Heart right ventricle (tissue), 2 donors: ENCODE data around the gene WDR37.

- PRO-cap, 2 experiments, result no peak in any of the 2 experiments
These were observed 24.6 kb upstream of the TUBB8 start for GRCh38 chr10:73425-74286.

DNA sequence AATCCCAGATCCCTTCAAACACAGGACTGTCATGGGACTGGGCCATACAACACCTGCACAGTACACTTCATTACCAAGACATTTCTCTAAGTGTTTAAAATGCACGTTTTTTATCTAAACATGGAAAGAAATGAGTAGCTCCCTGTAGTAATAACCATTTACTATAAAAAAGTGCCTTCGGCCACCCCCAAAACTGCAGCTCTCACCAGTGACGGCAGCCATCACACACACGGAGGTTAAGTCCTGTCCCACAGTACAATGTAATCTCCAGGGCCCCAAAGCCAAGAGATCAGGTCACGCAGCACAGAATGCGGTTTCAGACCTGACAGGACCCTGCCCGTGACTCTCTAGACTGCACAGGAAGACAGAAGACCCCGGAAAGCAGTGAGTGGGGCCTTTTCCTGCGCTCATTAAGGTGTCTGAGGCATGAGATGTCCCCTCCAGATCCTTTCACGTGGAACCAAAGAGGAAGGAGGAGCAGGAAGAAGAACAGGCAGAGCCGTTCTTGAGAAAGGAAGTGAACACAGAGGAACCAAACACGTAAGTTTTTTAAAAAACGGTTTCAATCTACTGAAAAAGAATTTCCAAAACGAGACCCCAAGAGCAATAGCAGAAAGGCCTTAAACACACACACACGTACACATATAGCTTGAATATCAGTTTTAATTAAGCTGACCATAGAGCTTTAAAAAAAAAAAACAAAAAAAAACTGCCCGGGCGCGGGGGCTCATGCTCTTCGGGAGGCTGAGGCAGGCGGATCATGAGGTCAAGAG is 125.7 kb downstream of the ZMYND11 start:
- PRO-cap, 2 experiments, result no peak in any of the 2 experiments

DNA sequence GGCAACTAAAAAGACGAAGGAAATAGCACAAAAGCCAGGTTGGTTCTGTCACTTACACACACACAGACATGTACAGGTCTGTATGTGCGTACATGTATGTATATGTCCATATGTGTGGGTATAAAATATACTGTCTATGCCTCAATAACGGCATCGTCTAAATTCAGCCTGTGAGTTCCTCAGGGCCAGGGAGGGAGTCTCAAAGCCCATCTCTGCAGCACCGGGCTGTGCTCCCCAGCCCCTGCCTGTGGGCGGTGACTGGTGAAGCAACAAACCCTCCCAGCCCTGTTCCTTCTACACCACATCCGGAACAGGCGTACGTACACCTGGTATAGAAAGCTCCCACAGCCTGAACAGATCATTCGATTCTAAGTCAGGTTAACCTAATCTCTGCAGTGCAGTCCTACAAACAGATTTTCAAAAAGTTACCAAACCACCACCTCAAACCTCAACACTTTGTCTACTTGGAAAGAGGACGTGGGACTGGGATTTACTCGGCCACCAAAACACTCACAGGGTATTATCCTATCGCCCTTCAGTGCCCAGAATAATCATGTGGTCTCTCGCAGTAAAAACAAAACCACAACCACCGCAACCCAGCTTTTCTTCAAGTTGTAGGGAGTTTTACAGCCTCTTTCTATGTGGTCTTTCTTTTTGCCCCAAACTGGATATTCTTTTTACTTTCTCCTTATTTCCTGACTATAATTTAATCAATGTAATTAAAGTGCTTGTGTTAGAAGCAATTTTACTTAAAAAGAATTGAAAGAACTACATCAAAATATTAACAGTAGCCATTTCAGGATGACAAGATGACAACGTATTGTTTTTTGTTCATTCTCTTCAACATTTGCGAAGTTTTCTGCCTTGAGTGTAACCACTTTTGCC is 238.4 kb downstream of the DIP2C start:
- PRO-cap, 2 experiments, result no peak in any of the 2 experiments

GRCh38 chr10:484955-485911 is 204.2 kb downstream of the DIP2C start:
- PRO-cap, 2 experiments, result peak in 2 of 2 experiments; most common minus-strand start chr10:485164 (in 1)

DNA sequence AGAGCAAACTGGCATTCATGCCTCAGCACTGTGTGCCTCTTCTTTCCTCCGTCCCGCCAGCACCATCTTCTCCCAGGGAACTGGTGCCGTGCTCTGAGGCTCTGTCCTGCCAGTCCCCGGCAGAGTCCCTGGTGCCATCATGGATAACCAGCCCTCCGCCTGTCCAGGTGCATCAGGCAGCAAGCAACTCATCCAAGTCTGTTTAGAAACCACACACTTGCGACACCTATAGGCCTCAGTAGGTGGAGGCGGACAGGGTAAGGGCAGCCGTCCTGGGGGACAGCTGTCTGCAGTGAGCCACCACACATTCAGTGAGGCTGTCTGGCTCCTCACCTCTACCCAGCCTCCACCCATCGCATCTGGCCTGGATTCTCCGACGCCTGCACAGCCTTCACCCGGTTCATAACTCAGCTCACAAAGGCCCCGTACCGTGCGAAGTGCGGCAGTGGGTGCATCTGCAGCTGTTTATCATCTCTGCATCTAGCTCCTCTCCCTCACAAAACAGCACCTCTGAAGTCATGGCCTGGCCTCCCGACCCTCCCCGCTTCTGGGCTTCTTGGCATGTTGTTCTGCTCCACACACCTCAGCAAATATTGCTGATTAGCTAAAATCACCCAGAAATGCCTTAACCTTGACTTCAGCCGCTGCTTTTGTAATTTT is 162.6 kb downstream of the DIP2C start:
- PRO-cap, 2 experiments, result no peak in any of the 2 experiments

GRCh38 chr10:546969-547436 is 142.5 kb downstream of the DIP2C start:
- PRO-cap, 2 experiments, result no peak in any of the 2 experiments

DNA sequence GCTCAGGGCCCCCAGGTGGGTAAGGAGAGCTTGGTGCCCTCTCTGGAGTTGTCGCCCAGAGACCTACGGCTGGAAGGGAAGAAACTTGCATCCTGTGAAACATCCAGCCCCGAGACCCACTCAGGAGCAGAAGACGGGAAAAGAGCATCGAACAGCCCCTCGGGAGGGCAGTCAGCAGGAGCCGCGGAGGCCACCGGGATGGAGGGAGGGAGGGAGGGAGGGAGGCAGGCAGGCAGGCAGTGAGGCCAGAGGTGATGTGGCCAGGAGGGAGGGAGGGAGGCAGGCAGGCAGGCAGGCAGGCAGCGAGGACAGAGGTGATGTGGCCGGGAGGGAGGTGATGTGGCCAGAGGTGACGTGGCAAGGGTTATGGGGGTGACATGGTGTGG is 141.2 kb downstream of the DIP2C start:
- PRO-cap, 2 experiments, result peak in 1 of 2 experiments; most common plus-strand start position 210 of the sequence (in 1)

DNA sequence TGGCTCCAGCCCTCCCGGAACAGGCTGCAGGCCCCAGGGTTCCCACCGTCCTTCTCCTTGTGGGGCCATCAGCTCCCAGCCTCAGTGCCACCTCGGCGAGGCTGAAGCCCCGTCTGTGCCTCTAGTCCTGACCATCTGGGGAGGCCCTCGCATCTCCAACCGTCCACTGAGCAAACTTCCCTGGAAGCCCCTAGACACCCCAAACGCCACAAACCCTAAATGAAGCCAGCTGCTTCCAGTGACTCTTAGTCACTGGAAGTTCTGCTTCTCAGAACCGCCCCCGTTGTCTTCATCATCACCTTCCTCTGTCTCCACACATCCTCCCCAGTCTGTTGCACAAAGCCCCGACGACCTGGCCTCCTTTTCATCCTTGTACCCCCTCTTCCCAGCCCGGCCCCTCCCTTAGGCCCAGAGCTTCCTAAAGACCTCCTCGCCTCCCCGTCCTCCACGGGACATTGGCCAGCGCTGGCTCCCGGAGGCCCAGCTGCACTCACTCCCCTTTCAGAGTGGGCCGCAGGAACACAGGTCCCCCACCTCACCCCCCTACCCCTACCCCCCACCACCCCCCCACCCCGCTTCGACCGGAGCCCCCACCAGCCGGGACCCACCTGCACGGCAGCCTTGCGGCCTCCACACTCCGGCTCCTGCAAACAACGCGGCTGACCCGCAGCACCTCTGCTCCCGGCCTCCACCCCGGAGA is 1.1 kb upstream of the DIP2C start:
- PRO-cap, 2 experiments, result no peak in any of the 2 experiments

DNA sequence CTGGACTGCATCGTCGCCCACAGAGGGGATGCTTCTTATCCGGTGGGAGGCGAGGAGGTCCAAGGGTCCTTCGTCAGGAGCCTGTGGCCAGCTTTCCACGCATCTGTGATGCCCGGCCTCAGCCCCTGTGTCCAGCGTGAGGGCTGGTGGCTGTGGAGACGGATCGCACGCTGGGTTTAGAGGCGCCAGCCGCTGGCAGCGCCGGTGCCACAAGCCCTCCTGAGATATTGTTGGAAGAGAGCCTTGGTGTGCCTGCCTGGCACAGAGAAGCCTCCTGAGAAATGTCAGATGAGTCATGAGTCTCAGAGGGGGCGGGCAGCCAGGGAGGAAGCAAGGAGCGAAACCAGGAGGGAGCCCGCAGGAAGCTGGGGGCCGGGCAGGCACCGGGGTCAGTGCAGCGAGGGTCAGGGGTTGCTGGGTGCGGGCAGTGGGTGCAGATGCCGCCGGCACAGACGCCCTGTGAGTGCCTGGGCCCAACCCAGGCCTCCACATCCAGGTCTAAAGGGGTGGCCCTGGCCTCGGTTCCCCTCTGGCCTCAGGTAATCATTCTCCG is 86.0 kb upstream of the DIP2C start:
- PRO-cap, 2 experiments, result no peak in any of the 2 experiments

DNA sequence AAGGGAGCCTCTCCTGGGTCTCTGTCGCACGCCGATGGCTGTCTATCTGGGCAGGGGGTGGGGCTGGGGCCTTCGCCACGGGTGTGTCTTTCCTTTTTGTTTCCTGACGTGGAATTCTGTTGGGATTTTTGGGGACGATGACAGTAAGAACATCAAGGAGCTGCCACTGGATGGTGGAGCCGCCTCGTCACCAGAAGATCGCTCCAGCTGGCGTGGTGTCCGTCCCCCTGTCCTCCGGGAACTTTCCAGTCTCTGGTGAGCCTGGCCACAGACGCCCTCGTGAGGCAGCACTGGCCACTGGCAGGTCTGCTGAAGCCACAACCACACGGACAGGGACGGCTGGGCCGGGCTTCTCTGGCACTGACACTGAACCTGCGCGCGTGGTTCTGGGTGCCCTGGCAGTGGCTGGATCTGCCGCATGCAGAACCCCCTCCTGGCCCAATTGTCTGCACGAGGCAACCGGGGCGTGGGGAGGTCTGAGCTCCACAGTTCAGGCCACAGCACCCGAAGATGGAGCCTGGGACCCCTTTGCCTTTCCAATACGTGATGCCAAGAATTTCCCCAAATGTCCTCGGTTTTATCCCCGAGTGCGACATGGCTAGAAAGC is 100.0 kb upstream of the DIP2C start:
- PRO-cap, 2 experiments, result no peak in any of the 2 experiments

DNA sequence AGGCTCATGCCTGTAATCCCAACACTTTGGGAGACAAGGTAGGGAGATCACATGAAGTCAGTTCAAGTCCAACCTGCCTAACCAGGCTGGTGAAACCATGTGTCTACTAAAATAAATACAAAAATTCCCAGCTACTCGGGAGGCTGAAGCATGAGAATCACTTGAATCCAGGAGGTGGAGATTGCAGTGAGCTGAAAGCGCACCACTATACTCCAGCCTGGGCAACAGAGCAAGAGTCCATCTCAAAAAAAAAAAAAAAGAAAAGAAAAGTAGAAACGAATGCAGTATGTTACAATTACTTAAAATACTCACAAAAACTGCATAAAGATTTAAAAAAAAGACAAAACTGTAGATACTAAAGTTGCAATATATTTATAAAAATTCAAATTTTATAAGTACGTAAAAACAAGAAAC is 36.1 kb downstream of the LARP4B start:
- PRO-cap, 2 experiments, result no peak in any of the 2 experiments

- PRO-cap, 2 experiments, result no peak in any of the 2 experiments
These were observed 23.9 kb upstream of the LARP4B start for GRCh38 chr10:955445-955780.

GRCh38 chr10:971655-971936 is 16.6 kb upstream of the GTPBP4 start:
- PRO-cap, 2 experiments, result no peak in any of the 2 experiments

DNA sequence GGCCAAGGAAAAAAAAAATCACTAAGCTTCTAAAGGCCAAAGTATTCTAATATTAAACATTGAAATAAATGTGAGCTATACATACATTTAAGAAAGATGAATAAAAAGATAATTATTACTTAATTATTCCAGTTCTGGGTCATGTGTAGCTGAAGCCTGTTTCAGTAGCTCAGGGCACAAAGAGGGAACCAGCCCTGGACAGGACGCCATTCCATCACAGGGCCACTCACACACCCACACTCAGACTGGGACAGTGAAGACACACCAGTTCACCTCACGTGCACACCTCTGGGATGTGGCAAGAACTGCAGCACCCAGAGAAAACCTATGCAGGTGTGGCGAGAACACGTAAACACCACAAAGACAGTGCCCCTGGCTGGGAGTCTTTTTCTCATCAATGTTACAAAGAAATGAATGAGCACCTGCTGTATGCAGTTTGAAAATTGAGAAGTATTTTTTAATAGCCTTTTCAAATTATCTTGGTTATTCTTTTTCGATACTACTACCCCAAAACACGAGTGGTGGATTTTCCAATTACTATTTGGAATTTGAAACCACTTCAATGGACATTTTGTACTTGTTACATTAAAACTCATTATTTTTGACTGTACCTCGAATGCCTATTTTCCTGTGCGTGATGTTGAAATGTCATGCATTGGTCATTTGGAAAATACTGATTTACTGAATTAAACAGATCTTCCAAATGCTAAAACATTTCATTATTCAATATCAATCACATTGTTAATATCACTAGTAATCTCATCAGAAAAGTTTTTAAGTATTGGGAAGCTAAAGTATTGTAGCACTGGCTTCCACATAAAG is 1.8 kb upstream of the IDI1 start:
- PRO-cap, 2 experiments, result no peak in any of the 2 experiments

DNA sequence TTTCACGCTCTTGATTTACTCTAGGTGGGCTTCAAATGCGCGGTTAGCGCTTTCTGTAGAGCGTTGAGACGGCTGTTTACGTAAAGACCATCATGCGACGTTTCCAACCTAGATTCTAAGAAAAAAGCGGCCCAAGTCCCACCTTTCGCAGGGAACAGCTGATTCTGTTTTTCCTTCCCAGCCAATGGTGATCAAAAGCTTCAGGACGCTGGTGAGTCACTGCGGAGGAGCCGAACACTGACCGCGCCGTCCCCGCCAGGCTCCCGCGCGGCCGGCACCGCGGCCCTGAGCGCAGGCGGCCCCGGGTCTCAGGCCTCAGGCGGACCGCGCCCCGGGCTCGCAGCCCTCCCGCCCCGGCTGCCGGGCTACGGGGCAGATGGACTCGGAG is at the start of gene WDR37:
TSS of gene WDR37 (plus strand) at position 219 of the 388 bp plus-strand sequence.
- PRO-cap, 2 experiments, result peak in 2 of 2 experiments; most common plus-strand start position 214 of the sequence (in 1); most common minus-strand start position 117 of the sequence (in 2)

- PRO-cap, 2 experiments, result no peak in any of the 2 experiments
These were observed 303.3 kb downstream of the WDR37 start for GRCh38 chr10:1359468-1359882.

DNA sequence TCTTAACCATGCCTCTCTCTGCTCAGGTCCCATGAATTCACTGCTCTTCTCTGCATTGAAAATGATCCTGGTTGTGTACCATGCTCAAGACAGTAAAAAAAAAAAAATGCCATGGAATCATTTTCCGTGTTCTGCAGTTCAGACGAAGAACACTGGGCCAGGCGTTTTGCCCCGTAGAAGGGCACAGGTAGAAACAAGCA is 194.1 kb upstream of the PFKP start:
- PRO-cap, 2 experiments, result no peak in any of the 2 experiments

DNA sequence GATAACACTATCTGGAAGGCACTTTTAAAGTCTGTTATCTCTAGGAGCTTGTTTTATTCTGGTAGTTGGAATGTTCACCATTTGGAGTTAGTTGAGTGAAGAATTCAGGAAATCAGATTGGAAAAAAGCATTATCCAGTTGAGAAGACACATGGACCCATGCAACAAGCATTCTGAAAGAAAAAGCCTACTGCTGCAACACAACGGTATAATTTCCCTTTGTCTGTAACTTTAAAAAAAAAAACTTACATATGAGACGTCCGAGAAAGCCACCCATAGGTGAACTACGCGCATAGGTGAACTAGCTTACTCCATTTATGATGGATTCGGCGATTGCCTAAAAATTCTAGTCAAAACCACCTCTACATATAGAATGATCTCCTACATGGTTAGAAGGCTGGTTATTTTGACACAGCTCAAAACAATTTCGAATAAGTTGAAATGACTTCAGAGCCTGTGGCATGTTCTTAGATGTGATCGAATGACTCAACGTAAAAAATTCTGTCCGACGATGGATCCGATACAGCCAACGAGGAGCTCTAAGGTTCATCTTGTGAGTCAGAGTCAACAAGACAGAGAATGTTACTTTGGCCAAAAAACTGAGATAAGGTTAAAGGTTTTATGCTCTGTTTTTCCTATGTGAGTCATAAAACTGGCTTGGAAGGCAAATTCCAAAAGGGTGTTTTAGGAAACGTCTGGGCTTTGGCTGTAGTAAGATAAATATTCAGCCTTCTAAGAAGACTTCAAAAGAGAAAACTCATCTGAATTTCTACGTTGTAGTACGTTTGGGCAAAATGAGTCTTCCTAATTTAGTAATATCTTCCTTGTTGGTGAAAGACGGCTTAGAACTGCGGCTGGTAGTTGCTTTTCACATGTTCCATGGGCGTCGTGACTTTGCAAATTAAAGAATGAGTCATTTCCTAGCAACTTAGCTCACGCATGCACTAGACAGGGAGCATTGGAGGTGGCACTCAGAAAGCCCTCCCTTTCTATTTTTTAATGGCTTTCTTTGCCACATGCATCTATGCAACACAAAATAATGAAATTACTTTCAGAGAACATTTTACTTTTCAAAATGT is 28.0 kb downstream of the PFKP start:
- PRO-cap, 2 experiments, result no peak in any of the 2 experiments

- PRO-cap, 2 experiments, result no peak in any of the 2 experiments
These were observed 50.2 kb downstream of the PITRM1 start for GRCh38 chr10:3122077-3123068.

DNA sequence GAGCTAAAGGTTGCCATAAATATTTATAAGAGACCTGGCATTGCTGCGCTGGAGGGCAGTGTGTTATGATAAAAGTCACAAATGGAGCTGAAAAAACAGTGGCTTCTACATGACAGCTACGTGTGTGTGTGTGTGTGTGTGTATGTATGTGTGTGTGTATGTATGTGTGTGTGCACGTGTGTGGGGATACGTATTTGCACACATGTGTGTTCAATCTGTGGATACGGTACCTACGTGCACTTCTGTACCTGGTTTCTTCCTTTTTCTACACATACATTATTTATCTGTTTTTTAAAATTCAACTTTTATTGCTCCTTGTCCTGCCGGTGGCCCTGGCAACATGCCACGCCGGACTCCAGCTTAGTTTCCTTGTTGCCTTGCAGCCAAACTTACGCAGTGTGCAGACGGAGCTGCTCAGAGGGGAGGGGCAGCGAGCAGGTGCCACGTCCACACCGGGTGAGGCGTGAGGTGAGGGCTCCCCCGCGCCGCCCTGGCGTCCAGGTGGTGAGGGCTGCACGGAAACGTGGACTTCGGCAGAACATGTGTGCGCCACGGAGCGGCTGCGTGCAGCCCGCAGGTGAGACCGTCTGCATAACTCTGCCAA is 115.3 kb upstream of the PITRM1 start:
- PRO-cap, 2 experiments, result no peak in any of the 2 experiments